Measurements from ENCODE around the genes MAMDC2 and C9orf57.

- PRO-cap, 6 experiments, result no peak in any of the 6 experiments
- RAMPAGE, long total RNA, 2 experiments, result no peak in any of the 2 experiments
- RRBS, result no CpG with 5 or more reads among the region's 5 CpGs
Observed at GRCh38 chr9:69476115-69476517, 151.1 kb downstream of the ENTREP1 start.

DNA sequence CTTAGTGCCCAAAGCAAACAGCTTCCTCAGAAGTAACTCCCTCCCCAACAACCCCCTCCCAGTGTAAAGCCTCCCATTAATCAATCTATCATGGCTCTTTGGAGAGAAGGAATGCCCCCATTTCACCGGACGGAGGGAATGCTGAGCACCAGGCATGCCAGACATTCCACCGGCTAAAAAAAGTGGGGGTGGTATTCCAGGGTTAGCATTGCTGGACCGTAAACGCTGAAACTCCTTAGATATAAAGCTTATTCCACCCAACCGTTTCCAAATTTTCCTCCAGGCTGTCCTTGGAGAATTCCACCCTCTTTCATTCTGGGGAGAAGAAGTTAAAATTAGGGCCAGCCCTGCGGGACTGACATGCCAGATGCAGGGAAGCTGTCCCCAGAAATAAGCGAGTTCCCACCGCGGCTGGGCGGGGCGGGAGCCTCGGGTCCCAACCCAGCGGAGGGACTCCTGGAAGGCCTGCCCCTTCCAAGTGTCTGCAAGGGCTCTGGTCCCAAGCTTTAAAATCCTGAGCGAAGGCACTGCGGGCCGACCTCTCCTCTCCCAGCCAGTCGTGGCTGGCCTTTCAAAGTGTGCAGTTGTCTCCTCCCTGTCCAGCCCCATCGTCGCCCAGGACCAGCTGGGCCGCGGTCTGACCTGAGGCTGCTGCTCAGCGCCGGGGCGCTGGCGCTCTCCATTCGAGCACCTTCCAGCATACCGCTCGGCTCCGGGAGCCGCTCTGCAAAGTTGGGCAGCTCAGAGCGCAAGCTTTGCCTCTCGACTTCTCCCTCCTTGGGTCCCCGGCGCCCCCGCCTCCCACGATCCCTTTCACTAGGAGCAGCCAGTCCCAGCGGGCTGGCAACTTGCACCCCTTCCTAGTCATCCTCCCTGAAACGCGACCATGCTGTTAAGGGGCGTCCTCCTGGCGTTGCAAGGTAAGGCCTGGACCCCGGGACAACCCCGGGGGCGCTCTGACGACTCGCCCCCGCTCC, at the start of gene MAMDC2:
MAMDC2 (plus strand) TSS at position 537 of the 977 bp plus-strand sequence.
- PRO-cap, 6 experiments, result peak in 6 of 6 experiments; most common plus-strand start position 509 of the sequence (in 6); most common minus-strand start position 484 of the sequence (in 2)
- RAMPAGE, long total RNA, 2 experiments, result start-site peak on the plus strand in 2 of 2 experiments, centred at positions 537 to 616 of the sequence, 29 to 429 reads per replicate
- RRBS, result 4% methylated on average over 18 of the region's 48 CpGs

- PRO-cap, 6 experiments, result no peak in any of the 6 experiments
- RAMPAGE, long total RNA, 2 experiments, result no peak in any of the 2 experiments
- RRBS, result no CpG with 5 or more reads among the region's 2 CpGs
Observed at GRCh38 chr9:70213745-70214678, 44.8 kb upstream of the SMC5 start.

DNA sequence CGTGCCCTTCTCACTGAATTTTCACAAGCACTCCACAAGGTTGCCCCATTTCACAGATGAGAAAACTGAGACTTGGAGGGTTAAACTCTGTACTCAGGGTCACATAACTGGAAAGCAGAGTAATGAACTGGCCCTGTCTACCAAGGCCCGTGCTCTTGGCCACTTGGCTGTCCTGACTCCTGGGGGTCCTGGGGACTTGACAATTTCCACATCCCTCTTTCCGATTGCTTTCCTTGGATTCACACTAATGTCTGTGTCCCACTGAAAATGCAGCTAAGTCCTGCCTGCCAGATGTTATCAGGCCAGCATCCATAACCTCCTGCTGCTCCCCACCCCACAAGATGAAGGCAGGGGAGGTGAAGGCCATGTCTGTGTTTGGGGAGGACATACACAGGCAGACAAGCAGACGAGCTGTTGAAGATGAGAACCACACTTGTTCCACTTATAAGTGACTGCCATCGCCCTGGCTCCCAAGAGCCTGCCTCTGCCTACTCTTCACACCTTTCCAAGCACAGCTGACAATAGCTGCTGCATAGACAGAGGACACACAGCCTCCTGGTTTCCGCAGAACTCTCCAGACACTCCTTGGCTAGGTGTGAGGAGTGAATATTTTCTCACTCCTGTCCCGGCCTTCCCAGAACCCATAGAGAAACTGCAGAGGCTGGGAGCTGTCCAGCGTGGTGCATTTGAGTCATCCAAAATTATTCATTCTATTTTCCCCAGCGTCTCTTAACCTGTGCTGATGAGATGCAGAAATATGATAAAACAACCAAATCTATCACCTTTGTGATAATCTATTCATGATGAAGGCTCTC, 24.9 kb downstream of the KLF9 start:
- PRO-cap, 6 experiments, result peak in 1 of 6 experiments; most common plus-strand start position 637 of the sequence (in 1)
- RAMPAGE, long total RNA, 2 experiments, result no peak in any of the 2 experiments
- RRBS, result no CpG with 5 or more reads among the region's 9 CpGs

DNA sequence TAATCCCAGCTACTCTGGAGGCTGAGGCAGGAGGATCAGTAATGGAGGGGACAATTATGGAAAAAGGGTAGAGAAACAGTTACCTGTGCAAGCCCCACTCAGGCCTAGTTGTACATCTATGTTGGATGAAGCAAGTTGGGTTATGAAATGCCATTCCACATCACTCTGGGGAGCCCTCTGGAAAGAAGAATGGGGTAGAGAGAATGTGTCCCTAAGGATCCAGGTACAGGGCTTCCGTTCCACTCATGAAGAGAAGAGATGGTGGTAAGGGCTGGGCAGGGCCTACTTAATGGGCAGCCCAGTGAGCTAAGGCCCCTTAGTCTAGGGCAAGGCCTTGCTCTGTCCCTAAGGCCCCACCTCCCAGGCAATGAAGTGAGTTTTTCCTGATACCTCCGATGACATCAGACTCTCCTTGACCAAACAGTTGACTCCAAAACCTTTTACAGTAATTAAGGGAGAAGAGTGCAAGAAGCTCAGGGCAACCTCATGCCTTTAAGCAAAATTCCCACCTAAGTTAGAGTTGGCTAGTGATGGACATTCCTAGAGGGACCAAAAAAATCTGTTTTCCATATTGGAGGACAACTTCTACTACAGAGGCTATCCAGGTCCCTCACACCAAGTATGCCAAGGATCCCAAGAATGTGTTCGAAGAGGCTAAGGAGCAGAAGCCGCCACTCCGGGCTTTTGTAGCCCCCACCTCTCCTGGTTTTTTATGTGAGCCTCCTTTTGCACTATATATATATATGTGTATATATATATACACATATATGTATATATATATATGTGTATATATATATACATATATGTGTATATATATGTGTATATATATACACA, 6.0 kb downstream of the KLF9 start:
- PRO-cap, 6 experiments, result no peak in any of the 6 experiments
- RAMPAGE, long total RNA, 2 experiments, result no peak in any of the 2 experiments
- RRBS, result no CpG with 5 or more reads among the region's 5 CpGs

GRCh38 chr9:70409670-70410268, 4.7 kb downstream of the KLF9 start:
- PRO-cap, 6 experiments, result no peak in any of the 6 experiments
- RAMPAGE, long total RNA, 2 experiments, result no peak in any of the 2 experiments
- RRBS, result no CpG with 5 or more reads among the region's 2 CpGs

- PRO-cap, 6 experiments, result peak in 6 of 6 experiments; most common plus-strand start chr9:70438830 (in 5); most common minus-strand start chr9:70438674 (in 6)
- RAMPAGE, long total RNA, 2 experiments, result no peak in any of the 2 experiments
- RRBS, result no CpG with 5 or more reads among the region's 2 CpGs
Observed at GRCh38 chr9:70438561-70439035, 24.1 kb upstream of the KLF9 start.

DNA sequence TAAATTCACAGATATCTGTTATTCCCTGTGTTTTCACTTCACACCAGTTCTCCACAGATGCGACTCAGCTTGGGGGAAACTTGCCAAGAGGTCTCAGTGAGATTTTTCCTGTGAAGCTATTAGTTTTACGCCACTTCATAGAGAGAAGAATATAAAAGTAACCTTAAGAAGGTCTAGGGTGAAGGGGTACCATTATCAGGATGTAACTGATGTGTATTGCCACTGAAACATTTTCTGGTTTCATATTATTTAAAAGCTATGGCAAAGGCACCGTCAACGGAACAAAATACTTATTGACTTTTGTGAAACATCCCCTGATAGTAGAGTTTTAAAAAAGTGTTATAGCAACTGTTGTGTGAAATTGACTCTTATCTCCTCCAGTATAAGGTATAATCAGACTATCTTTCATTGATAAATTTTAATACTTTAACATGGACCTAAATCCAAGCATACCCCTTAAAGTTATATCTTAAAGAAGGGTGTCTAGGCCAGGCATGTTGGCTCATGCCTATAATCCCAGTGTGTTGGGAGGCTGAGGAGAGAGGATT, 42.3 kb upstream of the KLF9 start:
- PRO-cap, 6 experiments, result peak in 2 of 6 experiments; most common plus-strand start position 252 of the sequence (in 2)
- RAMPAGE, long total RNA, 2 experiments, result no peak in any of the 2 experiments
- RRBS, result no CpG with 5 or more reads among the region's 4 CpGs

DNA sequence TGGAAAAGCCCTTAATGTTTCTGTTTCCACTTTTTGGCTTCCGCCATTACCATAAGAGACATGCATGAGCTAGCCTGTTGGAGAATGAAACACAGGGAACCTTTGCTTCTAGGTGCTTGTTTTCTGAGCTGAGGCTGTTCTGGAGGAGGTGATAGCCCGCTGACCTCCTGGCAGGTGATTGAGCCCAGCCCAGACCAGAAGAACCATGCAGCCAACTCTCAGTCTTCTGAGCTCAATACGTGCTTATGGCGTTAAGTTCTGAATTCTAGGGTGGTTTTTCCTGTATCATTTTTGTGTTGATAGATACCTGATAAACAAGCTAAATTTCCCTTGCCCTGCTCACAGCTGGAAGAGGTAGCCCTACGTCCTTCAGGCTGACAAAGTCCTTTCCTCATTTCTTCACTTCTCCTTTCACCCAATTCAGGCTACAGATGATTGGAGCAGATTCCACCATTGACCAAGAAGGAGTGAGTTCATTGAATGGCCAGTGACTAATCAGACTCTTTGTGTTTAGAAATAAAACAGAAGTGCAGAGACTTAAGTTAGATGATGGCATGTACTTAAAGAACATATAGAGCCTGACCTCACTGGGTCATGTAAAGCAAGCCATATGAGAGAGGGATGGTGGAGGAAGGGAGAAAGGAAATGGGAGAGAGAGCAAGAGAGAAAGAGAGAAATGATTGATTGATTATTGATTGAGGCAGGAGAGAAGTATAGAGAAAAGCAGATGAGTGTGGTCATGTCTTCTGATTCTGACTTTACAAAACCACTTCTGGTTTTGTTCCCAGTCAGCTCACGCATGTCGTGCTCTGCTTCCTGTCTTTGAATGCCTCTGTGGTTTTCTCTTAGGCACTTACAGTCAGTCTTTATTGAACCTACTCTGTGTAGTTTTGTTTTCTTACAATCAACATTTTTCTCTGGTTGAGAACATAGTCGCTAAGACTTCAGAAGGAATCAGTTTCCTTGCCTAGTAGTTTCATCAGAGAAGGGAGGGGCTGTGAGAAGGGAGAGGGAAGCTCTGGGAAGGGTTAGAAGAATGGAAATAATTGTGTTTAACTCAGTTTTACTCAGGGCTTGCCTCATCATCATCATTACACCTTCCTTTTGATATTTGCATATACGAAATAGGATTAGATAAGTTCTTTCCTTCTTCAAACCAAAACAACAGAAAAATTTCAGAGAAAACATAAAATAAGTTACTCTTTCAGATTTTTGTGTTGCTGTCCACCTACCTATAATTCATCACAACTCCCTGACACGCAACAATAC, 149.1 kb upstream of the KLF9 start:
- PRO-cap, 6 experiments, result peak in 3 of 6 experiments; most common plus-strand start position 524 of the sequence (in 1); most common minus-strand start position 385 of the sequence (in 3)
- RAMPAGE, long total RNA, 2 experiments, result no peak in any of the 2 experiments
- RRBS, result no CpG with 5 or more reads among the region's 10 CpGs

DNA sequence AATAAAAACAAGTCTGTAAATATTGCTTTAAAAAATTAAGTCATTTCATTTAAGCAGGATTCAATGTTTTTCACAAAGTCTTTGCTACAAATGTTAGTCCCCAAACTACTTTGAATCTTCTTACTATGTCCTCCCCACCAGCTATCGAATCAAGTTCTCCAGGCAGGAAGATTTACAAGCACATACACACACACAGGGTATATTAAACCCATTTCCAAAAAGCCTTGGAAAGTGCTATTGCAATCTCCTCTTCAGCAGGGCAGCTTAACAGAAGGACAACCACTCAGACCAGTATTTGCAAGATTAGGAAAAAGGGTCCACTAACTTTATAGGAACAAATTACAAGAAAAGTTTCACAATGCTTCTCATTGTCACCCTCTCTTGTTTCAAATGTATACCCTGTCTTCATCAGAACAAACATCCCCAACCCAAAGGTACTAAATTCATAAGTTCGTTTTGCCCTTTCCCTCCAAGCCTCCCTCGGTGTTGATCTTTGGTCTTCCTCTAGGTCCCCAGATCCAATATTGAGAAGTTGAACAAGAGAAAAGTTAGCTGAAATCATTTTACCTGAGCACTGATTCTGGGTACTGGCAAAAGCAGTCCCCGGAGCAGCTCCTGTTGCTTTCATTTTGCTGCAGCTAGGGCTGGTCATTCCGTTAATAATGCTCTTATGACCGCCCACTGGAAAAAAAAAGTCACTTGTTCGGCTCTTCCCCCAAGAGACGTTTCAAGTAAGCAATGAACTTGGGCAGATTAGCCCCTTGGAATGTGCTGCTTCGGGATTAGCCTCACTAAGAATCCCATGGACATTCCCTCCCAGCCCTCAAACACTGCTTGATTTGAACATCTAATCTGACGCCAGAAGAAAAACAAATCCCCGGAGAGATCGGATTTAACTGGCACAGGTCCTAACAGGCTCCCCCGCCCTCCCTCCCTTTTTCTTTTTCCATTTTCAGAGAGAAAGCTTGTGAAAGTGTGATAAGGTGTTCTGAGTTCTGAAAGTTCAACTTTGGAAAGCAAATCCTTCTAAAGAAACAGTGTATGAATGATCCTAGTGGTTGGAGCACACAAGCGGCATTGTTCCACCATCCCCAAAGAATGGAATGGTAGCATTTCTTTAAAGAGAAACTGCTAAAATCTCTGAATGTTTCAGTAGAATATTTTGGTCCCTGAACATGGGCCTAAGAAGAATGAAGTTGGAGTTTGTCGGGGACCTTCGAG, 252.6 kb downstream of the TRPM3 start:
- PRO-cap, 6 experiments, result peak in 2 of 6 experiments; most common minus-strand start position 631 of the sequence (in 2)
- RAMPAGE, long total RNA, 2 experiments, result no peak in any of the 2 experiments
- RRBS, result no CpG with 5 or more reads among the region's 16 CpGs

DNA sequence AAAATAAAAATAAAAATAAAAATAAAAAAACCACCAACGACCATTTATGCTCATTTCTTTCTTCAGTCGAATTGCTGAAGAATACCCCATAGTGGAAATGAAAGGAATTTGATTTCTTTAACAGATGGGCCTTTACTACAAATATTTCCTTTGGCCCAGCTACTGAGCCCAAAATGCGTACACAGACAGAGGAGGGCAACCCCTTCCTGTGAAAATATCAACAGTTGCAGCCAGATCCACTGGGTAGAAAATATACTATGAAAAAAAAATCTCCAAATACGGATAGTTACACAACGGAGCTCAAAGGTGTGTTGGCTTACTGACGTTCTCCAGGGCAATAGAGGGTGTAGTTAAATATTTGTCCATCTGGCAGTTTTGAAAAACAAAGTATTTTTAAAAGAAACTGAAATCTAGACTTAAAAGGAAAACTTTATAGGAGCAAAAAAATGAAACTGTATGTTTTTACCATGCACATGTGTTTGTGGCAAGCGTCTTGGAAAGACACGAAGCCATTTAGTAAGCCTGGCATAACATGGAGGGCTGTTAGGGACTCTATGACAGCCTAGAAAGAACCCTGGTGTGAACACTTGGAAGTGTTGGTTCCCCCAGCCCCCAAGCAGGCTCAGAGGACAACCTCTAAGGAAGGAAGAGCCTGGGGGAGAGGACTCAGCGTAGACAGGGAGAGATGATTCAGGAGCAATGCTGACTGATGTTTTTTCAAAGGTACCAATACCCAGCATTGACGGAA, 157.8 kb upstream of the TRPM3 start:
- PRO-cap, 6 experiments, result no peak in any of the 6 experiments
- RAMPAGE, long total RNA, 2 experiments, result no peak in any of the 2 experiments
- RRBS, result no CpG with 5 or more reads among the region's 10 CpGs

GRCh38 chr9:71446153-71447250, 321.8 kb downstream of the CEMIP2 start:
- PRO-cap, 6 experiments, result no peak in any of the 6 experiments
- RAMPAGE, long total RNA, 2 experiments, result no peak in any of the 2 experiments
- RRBS, result 3% methylated on average over 27 of the region's 85 CpGs

DNA sequence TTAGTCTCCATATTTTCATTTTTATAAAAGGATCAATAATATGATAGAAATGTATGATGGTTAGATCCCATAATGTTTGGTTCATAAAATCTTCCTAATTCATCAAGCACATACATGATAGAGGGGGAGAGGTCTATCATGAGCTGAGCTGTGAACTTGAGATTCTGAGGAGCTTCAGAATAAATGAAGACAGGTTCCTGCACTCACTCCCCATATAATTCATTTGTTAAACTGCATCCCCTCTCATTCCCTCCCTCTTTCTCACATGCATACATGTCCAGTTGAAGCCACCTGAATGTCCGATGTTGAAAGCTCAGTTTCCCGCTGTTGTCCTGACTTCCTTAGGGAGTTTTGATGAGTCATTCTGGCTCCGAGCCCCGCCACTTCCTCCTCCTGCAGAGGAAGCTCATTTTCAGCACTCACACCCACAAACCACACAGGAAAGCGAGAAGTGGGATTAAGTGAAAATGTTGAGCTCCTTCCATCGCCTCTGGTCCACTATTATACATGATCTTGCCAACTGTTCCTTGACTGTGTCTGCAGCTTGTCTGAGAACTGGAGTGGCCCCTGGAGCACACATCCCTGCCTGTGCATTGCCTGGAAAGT, 121.2 kb downstream of the CEMIP2 start:
- PRO-cap, 6 experiments, result peak in 2 of 6 experiments; most common plus-strand start position 409 of the sequence (in 1); most common minus-strand start position 300 of the sequence (in 1)
- RAMPAGE, long total RNA, 2 experiments, result no peak in any of the 2 experiments
- RRBS, result no CpG with 5 or more reads among the region's 6 CpGs

GRCh38 chr9:71692198-71692814, 76.0 kb downstream of the CEMIP2 start:
- PRO-cap, 6 experiments, result peak in 1 of 6 experiments; most common minus-strand start chr9:71692364 (in 1)
- RAMPAGE, long total RNA, 2 experiments, result no peak in any of the 2 experiments
- RRBS, result no CpG with 5 or more reads among the region's 3 CpGs

DNA sequence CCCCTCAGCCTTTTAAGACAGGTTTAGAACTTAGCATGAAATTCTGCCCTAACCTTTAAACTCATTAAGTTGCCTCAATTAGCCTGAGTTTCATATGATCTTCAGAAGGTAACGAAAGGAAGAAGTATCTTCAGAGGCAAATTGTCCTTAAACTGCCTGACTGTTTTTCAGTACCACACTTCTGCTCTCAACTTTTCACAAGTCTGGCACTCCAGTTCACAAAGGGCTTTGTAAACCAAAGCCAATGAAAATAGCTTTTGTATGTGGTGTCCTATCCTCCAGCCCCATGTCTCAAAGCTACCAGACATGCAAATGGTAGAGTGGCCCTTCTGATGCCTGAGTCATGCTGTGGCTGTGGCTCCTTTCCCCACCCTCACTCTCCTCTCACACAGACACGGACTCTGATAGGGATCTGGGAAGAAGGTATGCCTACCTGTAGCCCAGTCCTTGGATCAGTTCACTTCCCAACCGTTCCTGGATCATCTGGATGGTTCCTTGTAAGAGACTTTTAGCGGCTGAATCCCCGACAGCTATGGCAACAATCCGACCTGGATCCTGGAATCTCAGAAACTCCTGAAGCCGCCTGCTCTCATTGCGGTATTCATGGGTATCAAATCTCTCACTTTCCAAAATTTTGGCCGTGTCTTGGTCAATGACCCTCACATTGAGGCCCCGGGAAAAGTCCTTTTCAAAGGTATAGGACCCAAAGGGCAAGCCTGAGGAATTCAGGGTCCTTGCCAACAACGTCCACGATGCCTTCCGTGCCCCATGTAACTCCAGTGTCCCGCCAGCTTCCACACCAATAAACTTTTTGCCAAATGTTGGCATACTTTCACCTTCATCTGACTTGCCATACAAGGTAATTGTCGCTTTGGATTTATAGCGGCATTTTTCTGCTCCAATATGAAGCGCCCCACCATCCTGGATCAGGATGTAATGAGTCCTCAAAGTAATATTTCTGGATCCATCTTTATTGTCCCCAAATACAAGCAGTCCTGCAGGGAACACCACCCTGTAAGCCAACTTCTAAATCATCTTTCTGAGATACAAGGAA, 23.4 kb downstream of the CEMIP2 start:
- PRO-cap, 6 experiments, result no peak in any of the 6 experiments
- RAMPAGE, long total RNA, 2 experiments, result no peak in any of the 2 experiments
- RRBS, result no CpG with 5 or more reads among the region's 17 CpGs

- PRO-cap, 6 experiments, result no peak in any of the 6 experiments
- RAMPAGE, long total RNA, 2 experiments, result no peak in any of the 2 experiments
- RRBS, result no CpG with 5 or more reads among the region's 4 CpGs
Observed at GRCh38 chr9:72060492-72060863, at the start of gene C9orf57. C9orf57 (minus strand) TSS chr9:72060613.

DNA sequence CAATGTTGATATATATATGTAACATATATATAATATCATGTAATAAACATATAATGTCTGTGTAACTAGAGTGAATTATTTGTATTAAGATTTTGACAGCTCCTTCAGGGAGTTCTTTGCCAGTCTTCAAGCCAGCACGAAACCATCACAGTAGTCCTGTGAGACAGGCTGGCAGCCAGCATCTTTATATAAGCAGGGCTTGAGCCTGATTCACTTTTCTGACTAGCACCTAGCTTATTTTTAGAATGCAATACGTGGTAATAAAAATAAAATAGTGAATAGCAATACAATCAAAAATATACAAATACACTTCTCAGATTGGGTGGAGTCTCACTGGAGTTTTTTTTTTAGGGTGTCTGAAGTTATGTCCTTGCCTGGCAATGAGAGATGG, 20.7 kb upstream of the GDA start:
- PRO-cap, 6 experiments, result no peak in any of the 6 experiments
- RAMPAGE, long total RNA, 2 experiments, result no peak in any of the 2 experiments
- RRBS, result no CpG with 5 or more reads among the region's 2 CpGs

DNA sequence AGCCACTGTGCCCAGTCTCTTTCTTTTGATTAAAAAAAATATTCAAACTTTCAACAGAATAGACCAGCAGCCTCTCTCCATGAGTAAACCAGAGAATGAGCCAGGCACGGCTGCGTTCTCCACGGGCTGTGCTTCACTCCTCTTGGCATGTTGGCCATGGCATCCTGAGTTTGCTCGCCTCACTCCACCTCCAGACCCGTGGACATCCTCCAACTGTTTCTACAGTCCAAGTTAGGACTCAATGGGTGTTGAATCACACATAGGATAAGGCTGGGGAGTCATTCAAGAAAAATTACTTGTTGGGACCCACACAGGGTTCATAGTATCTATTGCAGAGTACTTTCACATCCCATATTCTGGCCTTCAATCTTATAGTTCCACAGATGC, 20.0 kb upstream of the GDA start:
- PRO-cap, 6 experiments, result no peak in any of the 6 experiments
- RAMPAGE, long total RNA, 2 experiments, result no peak in any of the 2 experiments
- RRBS, result no CpG with 5 or more reads among the region's 5 CpGs

DNA sequence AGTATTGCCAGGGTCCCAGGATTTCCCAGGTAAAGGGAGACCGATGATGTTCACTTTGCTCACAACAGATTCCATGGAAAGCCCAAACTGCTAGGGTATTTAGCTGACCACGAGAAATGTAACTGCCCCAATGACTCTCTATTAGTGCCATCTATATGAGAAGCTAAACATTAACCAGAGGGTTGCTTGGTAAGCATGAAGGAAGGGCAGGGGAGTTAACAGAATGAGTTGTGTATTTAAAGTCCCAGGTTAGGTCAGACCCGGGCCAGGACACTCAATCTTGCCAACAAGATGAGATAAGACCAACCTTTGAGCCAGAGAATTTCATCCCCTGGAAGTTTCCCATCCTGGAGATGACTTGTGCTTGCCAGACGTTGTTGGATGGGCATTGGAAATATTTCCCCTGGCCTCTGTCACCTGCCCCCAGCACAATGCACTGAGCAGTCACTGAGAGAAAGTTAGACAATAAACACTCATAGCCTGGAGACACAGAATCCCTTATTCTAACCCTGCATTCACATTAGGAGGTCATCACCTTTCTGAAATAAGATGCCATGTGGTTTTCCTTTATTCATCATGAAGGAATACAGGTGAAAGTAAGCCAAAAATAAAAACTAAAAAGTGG, 19.5 kb upstream of the GDA start:
- PRO-cap, 6 experiments, result no peak in any of the 6 experiments
- RAMPAGE, long total RNA, 2 experiments, result no peak in any of the 2 experiments
- RRBS, result no CpG with 5 or more reads among the region's 4 CpGs

DNA sequence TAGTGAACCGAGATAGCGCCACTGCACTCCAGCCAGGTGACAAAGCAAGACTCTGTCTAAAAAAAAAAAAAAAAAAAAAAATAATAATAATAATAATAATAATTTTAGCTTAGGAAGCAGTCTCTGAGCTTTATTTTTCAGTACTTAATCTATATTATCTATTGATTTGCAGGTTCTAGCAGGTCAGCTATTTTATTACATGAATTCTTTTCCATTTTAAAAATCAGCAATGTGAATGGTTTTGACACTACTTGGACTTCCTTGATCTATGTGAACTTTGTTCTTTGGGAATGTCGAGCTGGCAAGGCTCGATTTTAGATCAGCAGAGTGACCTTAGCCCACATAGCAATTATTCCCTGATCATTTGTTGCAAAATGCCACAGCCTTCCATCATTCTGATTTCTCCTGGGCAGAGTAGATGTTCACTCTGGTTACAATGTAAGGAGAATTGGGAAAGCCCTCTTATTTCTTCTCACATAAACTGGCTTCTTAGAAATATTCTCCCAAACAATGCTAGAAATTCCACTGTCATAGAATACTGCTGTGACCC, 15.9 kb upstream of the GDA start:
- PRO-cap, 6 experiments, result no peak in any of the 6 experiments
- RAMPAGE, long total RNA, 2 experiments, result no peak in any of the 2 experiments
- RRBS, result no CpG with 5 or more reads among the region's 4 CpGs